Monocyte (primary cell): ENCODE results near the genes DLG3, NLGN3, ITGB1BP2, CXorf49B and HDAC8.

GRCh38 chrX:69788687-69789030 lies 172.7 kb downstream of the EDA start:
- PRO-cap, 2 experiments: no peak in any of the 2 experiments

- PRO-cap, 2 experiments: no peak in any of the 2 experiments
These were observed at the start of gene DLG3 for GRCh38 chrX:70444632-70445105. DLG3 (plus strand) TSS chrX:70444835.

GRCh38 chrX:70454532-70455402 lies 10.1 kb downstream of the DLG3 start:
- PRO-cap, 2 experiments: no peak in any of the 2 experiments

- PRO-cap, 2 experiments: no peak in any of the 2 experiments
These were observed 107.5 kb downstream of the DLG3 start for GRCh38 chrX:70552090-70552494.

GRCh38 chrX:70930302-70930841 lies 524 bp downstream of the SLC7A3 start:
- PRO-cap, 2 experiments: no peak in any of the 2 experiments

DNA sequence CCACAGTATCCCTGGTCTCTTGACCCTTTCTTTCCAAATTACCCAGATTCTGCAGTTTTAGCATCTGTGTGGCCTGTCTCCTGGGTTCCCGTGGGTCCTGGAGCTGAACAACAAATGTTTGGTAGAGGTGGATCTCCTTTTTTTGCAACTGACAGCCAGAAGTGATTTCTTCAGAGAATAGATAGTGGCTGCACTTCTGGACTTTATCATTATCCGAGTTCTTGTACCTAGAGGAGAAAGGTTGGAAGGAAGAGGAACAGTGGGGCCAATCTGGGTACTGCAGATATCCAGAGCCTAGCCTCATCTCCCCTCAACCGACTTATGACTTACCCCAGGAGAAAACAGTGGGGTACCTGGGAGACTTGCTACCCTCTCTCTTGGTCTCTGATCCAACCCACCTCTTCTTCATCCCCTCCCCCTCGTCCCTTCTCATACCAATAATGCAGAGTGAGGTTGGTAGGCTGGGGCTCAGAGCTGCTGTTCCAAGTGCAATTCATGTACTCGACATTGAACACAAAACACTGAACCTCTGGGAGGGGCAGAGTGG lies 842 bp downstream of the IL2RG start:
- PRO-cap, 2 experiments: no peak in any of the 2 experiments

GRCh38 chrX:71144005-71144564 lies 556 bp upstream of the NLGN3 start:
- PRO-cap, 2 experiments: peak in 2 of 2 experiments; most common plus-strand start chrX:71144440 (in 1)

- PRO-cap, 2 experiments: no peak in any of the 2 experiments
These were observed at the start of gene NLGN3 for GRCh38 chrX:71144578-71144974. NLGN3 (plus strand) TSS chrX:71144841.

GRCh38 chrX:71300937-71302189 lies at the start of gene ITGB1BP2:
ITGB1BP2 (plus strand) TSS chrX:71301750.
- PRO-cap, 2 experiments: peak in 1 of 2 experiments; most common plus-strand start chrX:71301864 (in 1)

DNA sequence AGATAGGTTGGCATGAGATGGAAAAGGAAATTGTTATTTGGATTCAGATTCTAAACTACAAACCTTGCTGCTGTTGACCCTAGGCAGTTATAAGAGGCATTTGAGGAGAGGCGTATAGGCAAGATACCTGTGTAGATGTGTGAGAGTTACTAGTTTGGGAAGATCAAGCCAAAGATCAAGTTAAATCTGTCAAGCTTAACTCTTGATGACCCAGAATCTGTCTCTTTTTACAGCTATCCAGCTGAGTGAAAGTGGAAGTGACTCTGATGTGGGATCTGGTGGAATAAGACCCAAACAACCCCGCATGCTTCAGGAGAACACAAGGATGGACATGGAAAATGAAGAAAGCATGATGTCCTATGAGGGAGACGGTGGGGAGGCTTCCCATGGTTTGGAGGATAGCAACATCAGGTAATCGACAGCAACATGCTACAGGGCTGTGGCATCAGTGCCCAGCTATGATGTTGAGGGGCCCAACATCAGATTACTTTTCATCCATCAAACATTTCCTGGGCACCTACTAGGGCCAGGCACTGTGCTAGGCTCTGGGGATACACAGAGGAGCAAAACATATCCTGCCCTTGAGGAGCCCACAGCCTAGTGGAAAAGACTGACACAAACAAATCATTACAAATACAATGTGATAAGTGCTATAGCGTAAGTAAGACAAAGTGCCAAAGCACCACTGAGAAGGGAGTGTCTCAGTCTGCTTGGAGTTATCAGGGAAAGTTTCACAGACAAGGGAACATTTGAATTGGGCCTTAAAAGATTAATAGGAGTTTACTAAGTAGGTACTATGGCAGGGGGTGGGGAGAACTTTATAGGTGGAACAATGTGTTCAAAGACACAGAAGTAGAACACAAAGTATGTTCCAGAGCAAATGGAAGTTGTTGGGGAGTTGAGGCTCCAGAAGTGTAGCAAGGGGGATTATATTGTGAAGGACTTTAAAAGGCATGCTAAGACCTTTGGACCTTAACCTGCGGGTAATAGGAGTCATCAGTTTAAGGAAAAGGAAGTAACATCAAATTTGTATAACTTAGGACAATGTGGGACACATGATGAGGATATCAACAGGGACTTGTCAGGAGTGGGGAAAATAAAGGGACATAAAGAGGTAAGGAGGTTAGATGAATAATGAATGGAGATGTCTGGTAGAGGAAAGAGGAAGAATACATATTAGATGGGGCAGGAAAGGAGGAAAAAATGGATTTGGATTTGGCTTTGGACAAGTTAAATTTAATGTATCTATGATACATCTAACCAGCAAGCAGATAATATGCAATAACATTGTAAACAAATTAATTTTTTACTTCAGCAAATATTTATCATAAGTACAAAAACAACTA lies 72.0 kb upstream of the OGT start:
- PRO-cap, 2 experiments: no peak in any of the 2 experiments

GRCh38 chrX:71515017-71515389 lies 17.9 kb upstream of the OGT start:
- PRO-cap, 2 experiments: no peak in any of the 2 experiments

GRCh38 chrX:71763176-71763615 lies at the start of gene CXorf49B:
CXorf49B (plus strand) TSS chrX:71763349.
- PRO-cap, 2 experiments: no peak in any of the 2 experiments

- PRO-cap, 2 experiments: no peak in any of the 2 experiments
These were observed 81.7 kb downstream of the NHSL2 start for GRCh38 chrX:71992162-71992887.

DNA sequence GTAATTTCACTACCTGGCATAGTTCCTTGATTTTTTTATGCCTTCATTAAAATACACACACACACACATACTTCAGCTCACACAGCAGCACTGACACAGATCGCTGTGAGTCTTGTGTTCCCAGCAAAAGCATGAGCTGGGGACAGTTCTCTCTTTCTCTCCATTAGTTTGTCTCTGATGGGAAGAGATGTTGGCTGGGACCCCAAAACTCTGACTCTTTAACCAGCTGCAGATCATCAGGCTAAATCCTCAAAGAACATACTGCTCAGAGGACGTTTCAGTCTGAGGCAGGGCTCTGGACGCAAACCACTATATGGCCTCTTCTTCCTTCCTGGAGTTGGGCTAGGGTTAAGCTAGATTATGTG lies 109.5 kb downstream of the NHSL2 start:
- PRO-cap, 2 experiments: no peak in any of the 2 experiments

DNA sequence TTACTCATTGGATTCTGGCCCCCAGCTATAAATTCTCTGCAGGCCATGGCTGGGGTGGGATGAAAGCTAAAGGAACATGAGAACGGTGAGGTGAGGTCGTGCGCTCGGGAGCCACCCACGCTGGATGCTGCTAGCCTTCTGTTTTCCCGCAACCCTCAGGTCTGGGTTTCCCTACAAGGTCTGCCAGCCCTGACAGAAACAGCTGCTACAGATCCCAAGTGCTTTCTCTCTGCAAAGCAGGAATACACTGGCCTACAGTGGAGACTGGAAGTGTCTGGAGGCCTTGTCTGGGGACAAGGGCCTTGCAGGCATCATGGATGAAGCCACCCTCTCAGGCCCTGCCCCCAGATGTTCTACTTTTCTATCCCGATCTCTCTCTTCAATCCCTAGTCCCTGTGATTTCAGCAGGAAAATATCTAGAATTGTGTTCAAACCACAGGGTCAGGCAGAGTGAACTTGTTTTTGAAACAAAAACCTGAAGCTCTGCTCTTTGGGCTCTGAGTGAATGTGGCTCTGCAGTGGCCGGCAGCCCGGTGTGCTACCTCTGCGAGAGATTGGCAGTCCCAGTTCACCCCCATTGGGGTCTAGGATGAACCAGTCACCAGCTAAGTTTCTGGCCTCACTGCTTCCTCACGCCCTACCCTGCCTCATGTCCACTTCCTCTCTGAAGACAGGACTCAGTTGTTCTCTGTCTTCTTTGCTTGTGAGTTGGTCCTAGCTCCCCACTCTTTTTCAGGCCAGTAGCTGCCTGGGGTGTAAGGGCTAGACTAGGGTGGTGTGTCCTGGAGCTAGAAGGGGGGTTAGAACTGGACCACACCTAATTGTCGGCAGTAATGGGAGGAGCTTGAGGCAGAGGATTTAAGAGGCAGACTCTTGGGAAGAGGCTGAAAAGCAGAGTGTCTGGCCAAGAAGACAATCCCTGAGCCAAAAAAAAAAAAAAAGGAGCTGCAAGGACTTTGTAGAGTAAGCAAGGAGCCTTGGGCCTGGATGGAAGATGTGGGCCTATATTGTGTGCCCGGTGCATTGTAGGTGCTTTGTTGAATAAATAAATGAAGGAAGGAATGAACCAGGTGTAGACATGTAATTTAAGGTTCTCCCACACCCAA lies 131.5 kb downstream of the NHSL2 start:
- PRO-cap, 2 experiments: no peak in any of the 2 experiments

DNA sequence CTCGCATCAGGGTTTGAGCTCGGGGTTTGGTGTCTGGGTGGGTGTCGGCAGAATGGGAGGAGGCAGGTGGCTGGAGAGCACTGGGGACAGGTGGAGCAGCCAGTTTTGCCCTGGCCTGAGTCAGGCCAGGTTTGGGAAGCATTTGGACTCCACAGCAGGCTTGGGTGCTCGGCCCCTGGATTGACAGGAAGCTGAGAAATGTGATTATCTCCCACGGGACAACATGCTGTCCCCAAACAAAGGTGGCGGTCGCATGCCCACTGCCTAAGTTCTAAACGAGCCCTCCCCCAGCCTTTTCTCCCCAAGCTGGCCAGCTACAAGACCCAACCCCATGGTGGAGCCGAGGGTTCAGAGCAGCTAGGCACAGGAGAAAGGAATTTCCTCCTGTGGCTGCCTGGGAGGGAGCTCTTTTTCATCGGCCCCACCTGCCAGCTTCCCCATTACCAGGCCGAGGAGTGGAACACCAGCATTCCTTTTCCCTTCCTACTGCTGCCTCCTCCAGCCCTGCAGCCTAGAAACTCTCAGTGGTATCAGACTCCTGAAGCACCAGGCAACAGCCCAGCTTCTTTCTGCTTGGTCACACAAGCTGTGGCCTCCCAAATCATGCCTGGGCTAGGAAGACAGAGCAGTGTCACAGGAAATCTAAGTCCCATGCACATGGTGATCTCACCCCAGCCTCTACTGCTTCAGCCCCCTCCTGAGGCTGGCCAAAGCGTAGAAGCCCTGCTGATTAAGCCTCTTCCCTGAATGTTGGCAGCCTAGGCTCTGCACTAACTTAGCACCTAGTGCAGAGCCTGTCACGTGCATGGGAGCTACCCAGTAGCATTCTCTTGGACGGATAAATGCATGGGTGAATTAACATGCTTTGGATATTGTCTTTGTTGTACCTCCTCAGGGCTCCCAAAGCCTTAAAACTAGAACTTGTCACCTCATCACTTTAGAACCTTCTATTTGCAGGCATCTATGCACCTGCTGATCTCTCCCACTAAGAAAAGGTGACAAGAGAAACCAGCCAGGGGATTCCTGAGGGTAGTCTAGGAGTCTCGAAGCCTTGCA lies 80.0 kb upstream of the PIN4 start:
- PRO-cap, 2 experiments: peak in 2 of 2 experiments; most common plus-strand start position 120 of the sequence (in 1); most common minus-strand start position 269 of the sequence (in 1)

DNA sequence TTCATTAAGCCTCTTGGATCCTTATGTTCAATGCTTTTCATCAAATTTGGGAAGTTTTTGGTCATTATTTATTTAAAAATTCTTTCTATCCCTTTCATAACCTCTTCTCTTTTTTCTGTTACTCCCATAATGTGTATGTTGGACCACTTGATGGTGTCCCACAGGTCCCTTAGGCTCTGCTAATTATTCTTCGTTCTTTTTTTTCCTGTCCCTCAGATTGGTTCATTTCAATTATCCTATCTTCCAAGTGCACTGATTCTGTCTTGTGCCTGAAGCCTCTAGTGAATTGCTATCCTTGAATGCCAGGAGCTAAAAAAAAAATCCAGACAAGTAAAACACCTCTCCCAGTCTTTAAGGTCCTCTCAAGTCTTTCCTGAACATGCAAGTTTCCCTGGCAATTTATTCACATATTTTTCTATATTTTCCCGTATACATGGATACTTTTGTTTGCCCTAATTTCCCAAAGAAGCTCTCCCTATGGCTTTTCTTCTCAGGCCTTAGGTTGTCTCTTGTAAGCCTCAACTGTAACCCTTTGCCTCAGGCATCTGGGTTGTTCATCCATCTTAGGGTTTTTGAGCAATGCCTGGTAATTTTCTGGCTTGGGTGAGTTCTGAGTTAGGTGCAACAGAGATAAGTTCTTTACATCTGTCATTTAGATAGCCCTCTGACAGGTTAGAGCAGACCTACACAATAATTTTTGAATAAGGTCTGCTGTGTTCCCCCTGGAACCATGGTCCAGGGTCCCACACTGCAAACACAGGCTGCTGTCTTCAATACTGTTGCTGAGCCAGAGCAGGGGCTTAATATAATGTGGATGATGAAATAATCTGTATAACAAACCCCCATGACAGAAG lies 116.7 kb upstream of the CITED1 start:
- PRO-cap, 2 experiments: no peak in any of the 2 experiments

GRCh38 chrX:72459080-72459365 lies 113.6 kb downstream of the HDAC8 start:
- PRO-cap, 2 experiments: no peak in any of the 2 experiments

DNA sequence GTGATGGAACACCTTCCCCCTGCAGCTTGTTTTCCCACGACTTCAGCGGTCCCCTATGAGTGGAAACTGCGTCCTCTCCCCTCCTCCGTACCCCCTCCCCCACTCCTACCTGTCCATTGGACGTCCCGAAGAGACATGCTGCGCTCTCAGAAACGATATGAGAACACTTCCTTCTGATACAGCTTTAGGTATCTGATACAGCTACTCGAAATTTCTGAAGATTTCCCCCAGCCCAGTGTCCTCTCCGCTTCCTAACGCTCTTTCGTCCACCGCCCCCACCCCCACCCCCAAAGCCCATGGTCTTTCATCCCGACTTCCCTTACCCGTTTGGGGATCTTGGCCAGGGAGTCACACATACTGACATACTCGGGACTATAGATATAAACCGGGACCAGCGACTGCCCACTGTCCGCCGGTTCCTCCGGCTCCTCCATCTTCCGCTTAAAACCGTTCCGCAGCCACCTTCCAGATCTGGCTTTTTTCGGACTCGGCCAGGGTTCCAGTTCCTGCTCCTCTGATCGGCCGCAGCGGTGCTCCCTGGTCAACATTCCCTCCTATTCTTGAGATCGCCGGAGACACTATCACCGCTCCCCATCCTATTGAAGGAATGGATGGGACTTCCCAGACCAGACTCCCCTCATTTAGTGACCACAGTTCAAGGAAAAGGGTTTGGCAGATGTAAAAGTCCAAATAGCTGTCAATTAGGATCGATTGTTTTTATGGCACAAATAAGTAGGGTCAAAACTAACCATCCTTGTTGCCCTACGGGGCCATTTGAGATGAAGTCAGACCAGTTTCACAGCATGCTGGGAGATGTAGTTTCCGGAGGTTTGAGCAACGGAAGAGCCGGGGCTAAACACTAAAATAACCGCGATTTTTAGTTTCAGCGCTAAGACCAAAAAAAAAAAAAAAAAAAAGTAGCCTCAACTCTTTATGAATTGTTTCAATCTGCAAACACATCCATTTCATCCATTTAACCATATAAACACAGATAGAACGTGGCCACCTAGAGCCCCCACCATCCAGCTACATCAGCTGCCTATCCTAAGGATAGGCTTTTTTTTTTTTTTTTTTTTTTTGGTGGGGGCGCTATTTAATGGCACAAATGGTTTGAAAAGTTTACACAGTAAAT lies at the start of gene HDAC8:
HDAC8 (minus strand) TSS at position 516 of the 1,132 bp plus-strand sequence.
- PRO-cap, 2 experiments: peak in 2 of 2 experiments; most common minus-strand start position 489 of the sequence (in 2)

GRCh38 chrX:72634400-72634841 lies 61.8 kb upstream of the HDAC8 start:
- PRO-cap, 2 experiments: no peak in any of the 2 experiments